Mesenchymal stem cell of adipose (primary cell): ENCODE measurements around the genes LRRC51, TOMT, INPPL1, ATG16L2 and FCHSD2.

- CAGE, long polyA plus RNA, result no peak
Observed at GRCh38 chr11:71893856-71894577, 15.8 kb downstream of the DEFB131B start.

DNA sequence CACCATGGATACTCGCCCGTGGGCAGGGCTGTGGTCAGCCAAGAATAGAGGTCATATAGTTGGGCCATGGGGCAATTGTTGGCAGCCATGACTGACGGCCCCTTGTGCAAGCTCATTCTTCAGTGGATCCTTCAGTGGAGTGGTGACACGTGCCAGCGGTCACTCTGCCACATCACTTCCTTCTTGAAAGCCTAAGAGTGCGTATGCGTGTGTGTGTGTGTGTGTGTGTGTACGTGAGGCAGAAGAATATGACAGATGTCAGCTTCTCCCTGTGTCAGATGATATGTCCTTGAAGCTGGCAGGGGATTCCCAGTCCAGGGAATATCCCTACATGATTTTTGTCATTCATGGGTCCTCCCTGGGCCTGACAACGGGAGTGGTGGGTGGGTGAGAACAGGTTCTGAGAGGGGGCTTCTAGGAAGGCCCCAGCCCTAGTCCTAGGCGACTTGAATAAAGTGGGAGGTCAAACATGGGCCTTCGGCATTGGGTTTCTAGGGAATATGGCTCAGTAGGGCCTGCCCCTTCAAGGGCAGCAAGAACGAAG lies 1.6 kb upstream of the IL18BP start:
- CAGE, long polyA plus RNA, result no peak

GRCh38 chr11:72005671-72006382 lies 7.1 kb downstream of the IL18BP start:
- CAGE, long polyA plus RNA, result no peak

GRCh38 chr11:72058286-72058992 lies 21.9 kb downstream of the NUMA1 start:
- CAGE, long polyA plus RNA, result no peak

- CAGE, long polyA plus RNA, result no peak
Observed at GRCh38 chr11:72080272-72081279, at the start of gene LRRC51. LRRC51 (plus strand) TSS chr11:72080850.

DNA sequence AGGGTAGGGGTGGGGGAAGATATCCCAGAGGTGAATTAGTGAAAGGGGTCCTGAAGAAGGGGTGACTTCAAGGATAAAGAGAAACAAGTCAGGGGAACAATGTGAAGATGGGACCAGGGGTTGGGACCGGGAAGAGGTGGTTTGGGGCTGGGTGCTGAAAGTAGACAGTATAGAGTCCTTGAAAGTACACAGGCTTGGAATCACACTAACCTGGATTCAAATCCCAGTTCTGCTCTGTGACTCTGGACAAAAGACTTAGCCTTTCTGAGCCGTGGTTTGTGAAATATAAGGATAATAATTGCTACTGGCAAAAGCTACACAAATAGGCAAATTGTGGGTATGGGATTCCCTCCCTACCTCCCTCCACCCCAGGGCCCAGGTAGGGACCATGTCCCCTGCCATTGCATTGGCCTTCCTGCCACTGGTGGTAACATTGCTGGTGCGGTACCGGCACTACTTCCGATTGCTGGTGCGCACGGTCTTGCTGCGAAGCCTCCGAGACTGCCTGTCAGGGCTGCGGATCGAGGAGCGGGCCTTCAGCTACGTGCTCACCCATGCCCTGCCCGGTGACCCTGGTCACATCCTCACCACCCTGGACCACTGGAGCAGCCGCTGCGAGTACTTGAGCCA lies at the start of gene TOMT:
TOMT (plus strand) TSS at position 361 of the 630 bp plus-strand sequence.
- CAGE, long polyA plus RNA, result no peak

DNA sequence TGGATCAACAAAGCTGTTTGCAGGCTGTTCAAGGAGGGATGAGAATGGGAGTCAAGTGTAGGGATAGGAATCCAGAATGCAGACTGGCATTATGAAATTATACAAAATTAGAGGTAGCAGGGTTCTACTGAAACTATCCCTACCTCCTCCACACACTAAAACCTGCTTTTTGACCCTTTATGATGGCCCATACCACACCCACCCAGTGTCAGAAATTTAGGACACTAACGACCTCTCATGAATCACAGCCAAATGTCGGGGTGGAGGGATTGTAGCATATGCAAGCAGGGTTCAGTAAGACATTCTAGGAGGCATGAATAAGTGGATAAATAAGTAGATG lies 964 bp downstream of the ANAPC15 start:
- CAGE, long polyA plus RNA, result no peak

DNA sequence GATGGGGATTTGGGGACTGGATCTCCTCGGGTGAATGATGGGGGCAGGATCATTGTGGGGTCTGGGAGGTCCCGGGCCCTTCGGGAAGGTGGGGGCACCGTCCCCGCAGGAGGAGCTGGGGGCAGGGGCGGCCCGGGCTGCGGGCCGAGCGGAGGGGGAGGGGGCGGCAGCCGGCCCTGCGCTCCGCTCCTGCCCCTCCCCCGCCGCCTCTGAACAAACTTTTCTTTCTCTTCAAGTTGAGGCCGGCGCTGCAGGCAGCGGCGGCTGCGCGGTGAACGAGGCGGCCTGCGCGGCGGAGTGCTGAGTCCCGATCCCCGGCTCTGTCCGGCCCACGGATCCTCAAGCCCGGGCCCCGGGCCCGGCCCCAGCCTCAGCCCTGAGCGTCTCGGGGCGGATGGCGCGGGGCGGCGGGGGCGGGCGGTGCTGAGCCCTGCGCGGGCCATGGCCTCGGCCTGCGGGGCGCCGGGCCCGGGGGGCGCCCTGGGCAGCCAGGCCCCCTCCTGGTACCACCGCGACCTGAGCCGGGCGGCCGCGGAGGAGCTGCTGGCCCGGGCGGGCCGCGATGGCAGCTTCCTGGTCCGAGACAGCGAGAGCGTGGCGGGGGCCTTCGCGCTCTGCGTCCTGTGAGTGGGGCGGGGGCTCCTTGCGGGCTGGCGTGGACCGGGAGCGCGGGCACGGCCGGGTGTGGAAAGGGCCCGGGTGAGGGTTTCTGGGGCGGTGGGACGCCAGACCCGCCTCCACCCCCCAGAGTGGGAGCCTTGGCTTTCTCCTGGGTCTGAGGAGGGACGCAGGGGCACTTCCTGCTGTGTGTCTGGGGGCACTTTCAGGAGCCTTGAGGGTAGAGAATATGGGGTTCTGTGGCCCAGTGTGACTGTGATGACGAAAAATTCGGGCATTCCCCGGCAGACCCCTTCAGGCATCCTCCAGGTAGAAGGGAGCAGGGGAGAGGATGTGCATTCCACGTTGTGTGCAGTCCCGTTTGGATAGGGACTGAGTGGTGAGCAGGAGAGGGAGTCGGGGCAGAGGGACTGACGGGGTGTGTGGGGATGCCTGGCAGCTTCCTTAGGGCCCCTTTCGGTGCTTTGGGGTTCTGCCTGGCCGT lies at the start of gene INPPL1:
INPPL1 (plus strand) TSS at position 224 of the 1,102 bp plus-strand sequence.
- CAGE, long polyA plus RNA, result no peak

DNA sequence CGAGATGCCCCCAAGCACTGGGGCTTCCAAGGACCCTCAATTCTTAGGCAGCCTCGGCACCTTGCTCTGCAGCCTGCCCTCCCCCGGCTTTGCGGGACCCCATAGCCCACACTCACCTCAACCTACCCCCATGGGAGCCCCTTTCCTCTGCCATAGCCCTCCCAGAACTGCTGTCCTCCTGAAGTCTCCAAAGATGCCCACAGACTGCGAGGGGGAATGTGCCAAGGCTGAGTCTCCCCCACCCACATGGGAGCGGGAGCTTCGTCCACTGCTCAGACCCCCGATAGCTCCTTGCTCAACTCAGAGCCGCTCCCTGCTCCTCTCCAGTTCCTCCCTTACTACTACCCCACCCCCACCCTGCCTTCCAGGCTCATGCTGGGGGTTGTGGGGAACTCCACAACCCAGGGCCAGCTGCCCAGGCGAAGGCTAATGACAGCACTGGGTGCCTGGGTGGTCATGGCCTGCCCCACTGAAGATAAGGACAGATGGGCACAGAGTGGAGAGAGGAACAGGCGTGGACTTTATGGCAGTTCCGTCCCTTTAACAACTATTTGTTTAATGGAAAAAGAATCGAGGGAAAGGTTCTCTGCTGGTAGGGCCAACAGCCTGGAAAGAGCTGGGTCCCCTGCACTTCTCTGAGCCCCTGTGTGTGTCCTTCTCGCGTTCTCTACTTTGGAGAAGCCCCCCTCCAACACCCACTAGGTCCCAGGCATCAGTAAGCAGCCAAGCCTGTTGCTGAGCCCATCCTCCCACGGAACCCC lies 73.7 kb downstream of the PDE2A start:
- CAGE, long polyA plus RNA, result no peak

DNA sequence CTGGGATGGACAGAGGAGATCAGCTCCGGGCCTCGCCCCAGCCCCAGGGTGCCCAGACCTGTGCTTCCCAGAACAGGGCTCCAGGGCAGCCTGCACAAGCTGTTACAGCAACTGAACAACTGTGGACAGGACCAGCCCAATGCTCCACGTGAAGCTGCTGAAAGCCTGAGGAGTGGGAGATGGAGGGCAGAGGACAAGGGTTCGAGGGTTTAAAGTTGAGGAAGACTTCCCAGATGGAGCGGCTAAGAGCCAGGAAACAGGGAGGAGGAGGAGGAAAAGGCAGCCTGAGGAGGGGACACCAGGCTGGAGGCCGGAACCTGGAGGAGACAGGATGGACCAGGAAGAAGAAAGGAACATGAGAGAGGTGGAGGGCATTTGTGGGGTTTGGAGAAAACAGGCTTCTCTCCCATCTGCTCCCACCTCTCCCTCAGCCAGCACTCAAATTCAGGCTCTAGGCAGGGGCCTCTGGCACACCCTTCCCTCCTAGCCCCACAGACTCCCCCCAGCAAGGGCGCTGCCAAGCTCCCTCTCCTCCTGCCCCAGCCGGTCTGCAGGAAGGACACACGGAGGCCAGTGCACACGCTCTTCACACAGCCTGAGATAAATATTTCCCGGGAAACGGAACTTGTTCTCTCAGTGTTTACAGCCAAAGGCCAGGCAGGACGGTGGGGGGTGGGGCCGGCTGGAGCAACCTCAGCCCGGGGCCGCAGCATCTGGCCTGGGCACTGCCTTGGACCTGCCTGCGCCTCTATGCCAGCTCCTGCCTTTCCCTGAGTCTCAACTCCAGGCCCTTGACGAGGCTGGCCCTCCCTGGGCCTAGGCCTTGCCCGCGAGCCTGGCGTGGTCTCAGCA lies 48.7 kb downstream of the PDE2A start:
- CAGE, long polyA plus RNA, result no peak

DNA sequence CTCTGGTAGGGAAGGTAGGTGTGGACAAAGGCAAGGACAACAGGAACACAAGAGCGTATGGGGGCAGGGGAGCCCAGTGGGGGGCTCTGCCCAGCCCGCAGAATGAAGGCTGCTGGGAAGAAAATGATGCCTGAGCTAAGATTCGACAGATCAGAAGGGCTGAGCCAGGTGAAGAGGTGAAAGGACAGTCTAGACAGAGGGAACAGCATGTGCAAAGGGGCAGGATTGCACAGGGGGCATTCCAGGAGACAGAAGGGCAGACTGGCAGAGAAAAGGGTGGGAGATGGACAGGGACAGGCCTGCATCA lies 33.2 kb upstream of the PDE2A start:
- CAGE, long polyA plus RNA, result no peak

DNA sequence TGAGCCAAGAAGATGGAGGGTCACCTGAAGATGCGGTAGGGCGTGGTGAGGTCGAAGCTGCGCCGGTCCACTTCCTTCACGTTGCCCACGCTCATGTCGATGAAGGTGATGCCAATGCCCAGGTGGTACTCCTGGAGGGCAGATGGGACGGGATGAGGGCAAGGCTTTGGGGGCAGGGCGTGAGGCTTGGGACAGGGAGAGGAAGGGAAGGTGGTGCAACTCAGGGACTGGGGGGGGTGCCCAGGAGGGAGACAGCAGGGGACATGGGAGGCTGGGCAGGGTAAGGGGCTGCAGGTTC lies 35.6 kb upstream of the PDE2A start:
- CAGE, long polyA plus RNA, result no peak

- CAGE, long polyA plus RNA, result no peak
Observed at GRCh38 chr11:72741831-72742365, 10.3 kb downstream of the ARAP1 start.

DNA sequence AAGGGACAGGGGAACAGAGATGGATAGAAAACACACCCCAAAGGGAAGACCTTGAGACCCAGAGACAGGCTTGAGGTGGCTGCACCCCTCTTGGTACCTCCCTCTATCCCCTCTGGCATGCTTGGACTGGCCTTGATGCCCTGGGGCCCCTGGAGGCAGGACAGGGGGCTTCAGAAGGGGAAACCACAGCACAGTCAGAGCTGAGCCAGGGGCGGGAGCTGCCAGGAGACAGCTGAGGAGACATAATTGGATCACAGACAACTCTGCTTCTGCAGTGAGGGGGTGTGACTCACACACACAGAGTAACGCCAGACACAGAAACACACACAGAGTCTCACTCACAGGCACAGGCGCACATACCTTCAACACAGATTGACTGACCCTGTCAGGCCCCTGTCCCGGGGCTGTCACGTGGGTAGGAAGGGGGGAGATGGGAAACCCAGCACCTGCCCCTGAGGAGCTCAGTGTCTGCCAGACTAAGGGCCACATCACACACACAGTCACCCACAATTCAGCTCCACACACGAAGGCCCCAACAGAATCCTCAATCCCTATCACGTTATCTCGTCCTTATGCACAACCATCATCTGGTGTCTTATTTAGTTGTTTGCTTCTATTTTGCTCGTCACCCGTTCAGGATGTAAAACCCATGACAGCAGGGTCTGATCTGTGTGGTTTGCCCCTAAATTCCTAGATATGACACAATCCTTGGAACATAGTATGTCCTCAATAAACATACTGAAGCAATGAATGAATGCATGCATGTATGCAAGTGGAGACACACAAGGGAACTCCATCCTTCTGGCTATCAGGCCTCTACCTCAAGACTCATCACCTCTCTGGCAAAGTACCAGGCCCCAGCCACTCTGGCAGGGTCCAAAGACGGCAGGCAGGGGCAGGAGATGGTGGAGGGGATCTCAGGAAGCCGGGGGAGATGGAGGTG lies 20.4 kb downstream of the STARD10 start:
- CAGE, long polyA plus RNA, result no peak

DNA sequence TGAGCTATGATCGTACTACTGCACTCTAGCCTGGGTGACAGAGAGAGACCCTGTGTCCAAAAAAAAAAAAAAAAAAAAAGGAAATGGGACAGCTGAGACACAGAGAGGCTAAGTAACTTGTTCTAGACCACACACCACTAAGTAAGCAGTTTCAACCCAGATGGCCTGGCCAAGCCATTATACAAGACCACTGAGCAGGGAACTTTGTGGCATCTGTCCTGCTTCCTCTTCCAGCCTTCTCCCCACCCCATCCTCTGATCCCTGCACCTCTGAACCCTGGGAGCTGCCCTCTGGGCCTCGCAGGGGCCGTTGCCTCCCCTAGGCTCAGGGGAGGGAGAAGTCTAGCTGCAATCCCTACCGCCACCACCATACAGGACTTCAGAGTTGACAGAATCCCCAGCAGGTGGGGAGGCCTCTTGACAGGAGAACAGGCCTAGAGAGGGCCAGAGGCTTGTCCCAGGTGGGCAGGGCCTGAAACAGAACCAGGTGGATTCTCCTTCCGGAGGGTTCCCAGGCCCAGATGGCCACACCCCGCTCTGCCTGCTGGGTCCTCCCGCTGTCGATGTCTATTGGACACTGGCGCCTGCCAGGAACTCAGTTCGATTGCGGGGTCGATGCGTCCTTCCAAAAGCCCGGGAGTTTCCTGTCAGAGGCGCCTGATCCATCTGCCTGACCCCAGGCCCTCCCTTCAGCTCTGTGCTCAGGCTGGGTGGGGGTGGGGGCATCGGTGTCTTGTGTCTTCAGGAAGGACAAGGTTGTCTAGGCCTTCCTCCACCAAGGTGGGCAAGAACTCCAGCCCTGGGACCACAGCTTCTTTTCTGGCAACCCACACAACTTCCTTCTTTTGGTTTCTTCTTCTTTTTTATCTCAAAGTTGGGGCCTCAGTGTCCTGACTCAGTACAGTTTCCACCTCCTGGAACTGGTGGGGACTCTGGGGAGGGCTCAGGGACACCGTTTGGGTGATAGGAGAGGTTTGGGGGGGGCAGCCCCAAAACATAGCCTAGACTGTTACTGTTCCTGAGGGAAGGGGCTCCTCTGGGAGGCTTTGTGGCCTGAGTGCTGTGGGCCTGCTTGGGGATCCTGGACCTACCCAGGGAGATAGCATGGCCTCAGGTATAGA lies 6.5 kb downstream of the STARD10 start:
- CAGE, long polyA plus RNA, result no peak

GRCh38 chr11:72813693-72814494 lies at the start of gene ATG16L2:
ATG16L2 (plus strand) TSS chr11:72814411.
- CAGE, long polyA plus RNA, result no peak

DNA sequence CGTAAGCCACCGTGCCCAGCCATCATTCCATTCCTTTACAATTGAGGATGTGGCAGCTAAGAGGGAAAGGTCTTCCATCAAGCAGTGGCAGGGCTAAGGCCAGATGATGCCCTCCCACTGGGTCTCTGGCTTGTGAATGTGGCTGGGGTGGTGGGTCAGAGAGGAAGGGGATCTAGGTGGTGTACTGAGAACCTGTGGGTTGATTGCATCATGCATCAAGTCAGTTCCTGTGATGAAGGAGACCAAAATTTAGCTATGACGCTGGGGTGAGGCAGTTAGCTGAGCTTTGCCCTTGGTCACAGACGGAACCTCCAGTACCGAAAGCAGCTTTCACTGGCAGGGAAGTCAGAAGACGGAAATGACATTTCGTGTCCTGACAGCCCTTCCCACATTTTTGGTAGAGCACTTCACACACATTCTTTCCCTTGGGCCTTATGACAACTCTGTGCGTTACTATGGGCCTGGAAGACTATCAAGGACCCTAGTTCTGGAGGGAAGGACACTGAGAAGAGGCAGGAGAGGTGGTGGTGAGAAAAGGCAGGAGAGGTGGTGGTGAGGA lies 20.7 kb downstream of the ATG16L2 start:
- CAGE, long polyA plus RNA, result no peak

- CAGE, long polyA plus RNA, result no peak
Observed at GRCh38 chr11:72837454-72838208, 23.4 kb downstream of the ATG16L2 start.

- CAGE, long polyA plus RNA, result no peak
Observed at GRCh38 chr11:73141628-73142541, at the start of gene FCHSD2. FCHSD2 (minus strand) TSS chr11:73142318.

DNA sequence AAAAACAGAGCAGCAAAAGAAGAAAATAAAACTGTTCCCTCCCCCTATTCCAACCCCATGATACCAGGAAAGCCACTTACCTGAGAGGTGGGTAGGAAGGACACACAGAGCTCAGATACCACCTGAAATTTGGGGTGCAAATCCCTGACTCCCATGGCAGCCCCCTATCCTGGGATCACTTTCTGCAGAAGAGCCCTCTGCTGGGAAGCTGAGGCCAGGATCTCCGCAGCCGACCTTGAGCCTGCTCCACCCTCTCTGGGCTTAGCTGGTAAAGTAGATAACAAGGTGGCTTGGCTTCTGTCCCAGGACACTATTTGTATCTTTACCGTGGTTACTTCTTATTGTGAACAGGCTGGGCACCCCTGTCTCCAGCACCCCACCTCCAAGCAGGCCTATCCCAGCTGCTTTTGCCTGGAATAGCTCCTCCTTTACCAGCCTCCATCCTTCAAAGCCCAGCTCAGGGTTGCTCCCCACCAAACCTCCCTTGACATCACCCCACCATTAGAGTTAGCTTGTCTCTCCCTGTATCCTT lies 35.3 kb upstream of the P2RY2 start:
- CAGE, long polyA plus RNA, result no peak